ENCODE results near the genes CADM2, POU1F1, ZNF654 and EPHA3.

- RRBS, result no CpG with 5 or more reads among the region's 5 CpGs
Measured at GRCh38 chr3:82030924-82031267, 269.5 kb upstream of the GBE1 start.

DNA sequence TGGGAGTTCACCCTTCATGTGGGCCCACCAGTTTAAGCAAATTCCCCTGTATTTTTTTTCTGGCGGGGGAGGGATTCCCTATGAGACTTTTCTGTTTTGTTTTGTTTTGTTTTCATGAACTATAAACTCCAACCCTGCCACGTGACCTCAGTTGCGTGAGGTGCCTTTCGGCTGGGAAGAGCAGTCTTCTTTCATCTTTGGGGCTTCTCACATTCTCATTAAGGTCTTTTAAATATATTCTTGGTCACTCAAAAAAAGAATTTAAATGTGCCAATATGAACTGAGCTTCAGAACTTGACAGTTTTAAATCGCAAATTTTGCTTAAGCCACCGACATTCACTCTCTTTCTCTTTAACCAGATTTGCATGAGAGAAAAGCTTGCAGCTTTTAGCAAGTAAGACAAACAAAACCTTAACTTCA, 699.7 kb upstream of the GBE1 start:
- RRBS, result no CpG with 5 or more reads among the region's 6 CpGs

- RRBS, result 4% methylated on average over 12 of the region's 49 CpGs
Measured at GRCh38 chr3:84958439-84959226, at the start of gene CADM2. Gene CADM2 (plus strand): TSS chr3:84958989.

DNA sequence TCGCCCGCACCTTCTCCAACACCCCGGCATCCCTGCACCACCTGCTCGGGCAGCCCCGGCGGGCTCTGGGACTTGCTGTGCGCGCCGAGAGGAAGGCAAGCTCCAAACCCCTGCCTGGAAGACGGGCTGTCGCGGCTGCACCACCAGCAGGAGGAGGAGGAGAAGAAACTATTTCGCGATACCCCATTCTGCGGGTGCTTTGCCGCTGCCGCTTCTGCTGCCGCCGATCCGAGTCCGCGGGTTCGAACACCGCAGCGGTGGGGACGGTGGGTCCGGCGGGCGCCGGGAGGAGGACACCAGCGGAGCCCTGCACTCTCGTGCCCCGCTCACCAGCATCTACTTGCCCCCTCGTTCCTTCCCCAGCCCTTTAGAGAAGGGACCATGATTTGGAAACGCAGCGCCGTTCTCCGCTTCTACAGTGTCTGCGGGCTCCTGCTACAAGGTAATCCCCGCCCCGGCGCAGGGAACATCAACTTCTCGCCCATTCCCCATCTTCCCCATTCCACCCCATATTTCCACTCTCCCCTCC, 502 bp downstream of the CADM2 start:
- RRBS, result no CpG with 5 or more reads among the region's 43 CpGs

DNA sequence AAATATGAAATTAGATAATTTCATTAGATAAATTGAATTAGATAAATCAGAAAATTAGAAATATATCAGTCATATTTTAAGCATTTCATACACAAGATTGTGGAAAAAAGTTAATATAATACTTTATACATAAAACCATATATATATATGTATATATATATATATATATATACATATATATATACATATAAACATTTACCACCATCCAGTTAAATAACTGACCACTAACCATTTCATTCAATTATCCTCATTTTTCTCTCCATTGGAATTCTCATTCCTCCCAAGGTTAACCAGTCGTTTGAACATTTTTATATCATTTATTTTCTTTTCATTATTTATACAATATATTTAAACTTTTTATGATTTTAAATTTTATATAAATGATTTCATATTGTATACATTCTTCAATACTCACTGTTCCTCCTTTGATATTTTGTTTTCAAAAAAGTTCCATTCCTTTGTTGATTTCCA, 424.6 kb downstream of the CADM2 start:
- RRBS, result no CpG with 5 or more reads among the region's 1 CpG

- RRBS, result no CpG with 5 or more reads among the region's 69 CpGs
Measured at GRCh38 chr3:85504230-85505423, 545.8 kb downstream of the CADM2 start.

GRCh38 chr3:86876787-86877227, 114.1 kb downstream of the VGLL3 start:
- RRBS, result no CpG with 5 or more reads among the region's 2 CpGs

DNA sequence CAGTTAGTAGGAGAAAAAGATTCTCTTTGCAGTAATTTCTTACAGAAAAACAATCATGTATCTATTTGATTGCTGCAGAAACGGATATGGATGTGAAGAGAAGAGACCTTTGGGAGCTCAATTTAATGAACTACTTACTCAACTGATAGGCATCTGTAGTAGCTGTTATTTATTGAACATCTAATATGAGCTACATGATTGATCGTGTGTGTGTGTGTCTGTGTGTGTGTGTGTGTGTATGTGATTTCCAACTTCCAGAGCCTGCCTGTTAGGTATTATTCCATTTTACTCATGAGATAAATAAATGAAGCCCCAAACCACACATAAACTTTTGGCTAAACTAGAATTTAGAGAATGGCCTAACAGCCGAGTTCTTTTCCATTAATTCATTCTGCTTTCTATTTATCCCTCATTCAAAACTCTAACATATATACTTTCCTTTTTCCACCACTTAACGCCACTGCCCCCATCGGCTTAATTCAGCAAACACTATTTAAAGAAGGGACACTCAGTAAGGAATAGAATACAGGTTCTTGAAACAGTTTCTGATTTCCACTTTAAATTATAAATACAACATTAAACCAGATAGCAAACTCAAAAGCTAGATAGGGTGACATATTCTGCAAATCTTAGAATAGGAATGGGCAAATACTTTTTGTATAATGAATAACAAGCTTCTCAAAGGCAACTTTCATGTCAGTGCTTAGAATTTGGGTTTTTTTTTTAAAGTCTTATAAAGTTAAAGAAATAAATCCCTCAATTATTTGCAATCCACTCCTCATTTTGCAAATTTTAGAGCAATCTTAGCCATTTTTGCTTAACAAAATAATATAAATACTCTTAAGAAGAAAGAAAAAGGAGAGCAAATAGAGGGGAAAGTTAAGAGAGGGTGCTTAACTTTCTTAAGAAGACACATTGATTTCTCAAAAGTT, 47.9 kb downstream of the VGLL3 start:
- RRBS, result no CpG with 5 or more reads among the region's 5 CpGs

DNA sequence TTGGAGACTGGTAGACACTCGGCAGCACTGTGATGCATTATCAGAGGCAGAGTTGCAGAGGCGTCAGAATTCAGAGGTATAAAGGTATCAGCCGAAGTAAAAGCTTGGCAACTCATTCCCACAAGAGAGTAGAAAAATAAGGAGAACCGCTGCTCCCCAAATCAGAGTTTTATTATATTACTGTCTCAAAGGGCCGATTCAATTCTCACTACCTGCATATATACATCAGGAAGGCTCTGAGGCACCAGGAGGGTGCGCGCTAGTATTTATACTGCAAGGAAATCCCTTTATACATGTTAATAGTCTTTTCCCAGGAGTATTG, at the start of gene POU1F1:
TSS of gene POU1F1 (minus strand) at position 238 of the 322 bp plus-strand sequence.
- RRBS, result no CpG with 5 or more reads among the region's 7 CpGs

GRCh38 chr3:88031724-88032192, 27.0 kb downstream of the CGGBP1 start:
- RRBS, result no CpG with 5 or more reads among the region's 2 CpGs

GRCh38 chr3:88059117-88059940, at the start of gene ZNF654:
Gene ZNF654 (plus strand): TSS chr3:88059255.
- RRBS, result 8% methylated on average over 2 of the region's 56 CpGs

GRCh38 chr3:88189109-88189710, 39.5 kb downstream of the C3orf38 start:
- RRBS, result no CpG with 5 or more reads among the region's 15 CpGs

DNA sequence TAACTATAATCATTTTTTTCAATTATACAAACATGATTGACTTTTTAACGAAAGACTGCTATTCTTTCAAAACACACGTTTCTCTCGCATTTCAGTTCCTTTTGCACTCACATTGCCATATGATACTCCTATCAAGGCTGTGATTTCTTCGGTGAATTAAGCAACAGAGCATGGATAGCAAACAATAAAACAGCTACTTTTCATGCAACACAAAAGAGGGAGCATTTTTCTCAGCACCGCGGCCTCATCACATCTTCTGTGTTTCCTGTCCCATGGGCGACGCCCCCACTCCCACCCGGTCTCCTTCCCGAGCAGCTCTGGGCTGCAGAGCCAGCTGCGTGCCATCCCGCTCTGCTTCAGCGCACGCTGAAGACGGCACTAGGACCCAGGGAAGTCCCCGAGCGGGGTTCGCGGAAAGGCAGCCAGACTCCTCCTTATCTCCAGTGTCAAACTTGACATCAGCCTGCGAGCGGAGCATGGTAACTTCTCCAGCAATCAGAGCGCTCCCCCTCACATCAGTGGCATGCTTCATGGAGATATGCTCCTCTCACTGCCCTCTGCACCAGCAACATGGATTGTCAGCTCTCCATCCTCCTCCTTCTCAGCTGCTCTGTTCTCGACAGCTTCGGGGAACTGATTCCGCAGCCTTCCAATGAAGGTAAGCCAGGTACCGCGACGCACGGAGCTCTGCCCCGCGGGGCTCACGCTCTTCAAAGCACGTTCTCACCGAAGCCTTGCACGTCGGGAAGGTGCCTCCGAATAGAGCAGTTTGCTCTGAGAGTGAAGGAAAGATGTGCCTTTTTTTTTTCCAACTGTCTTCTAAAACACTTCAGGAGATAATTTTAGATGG, at the start of gene EPHA3:
TSS of gene EPHA3 (plus strand) at position 443 of the 850 bp plus-strand sequence.
- RRBS, result no CpG with 5 or more reads among the region's 37 CpGs

DNA sequence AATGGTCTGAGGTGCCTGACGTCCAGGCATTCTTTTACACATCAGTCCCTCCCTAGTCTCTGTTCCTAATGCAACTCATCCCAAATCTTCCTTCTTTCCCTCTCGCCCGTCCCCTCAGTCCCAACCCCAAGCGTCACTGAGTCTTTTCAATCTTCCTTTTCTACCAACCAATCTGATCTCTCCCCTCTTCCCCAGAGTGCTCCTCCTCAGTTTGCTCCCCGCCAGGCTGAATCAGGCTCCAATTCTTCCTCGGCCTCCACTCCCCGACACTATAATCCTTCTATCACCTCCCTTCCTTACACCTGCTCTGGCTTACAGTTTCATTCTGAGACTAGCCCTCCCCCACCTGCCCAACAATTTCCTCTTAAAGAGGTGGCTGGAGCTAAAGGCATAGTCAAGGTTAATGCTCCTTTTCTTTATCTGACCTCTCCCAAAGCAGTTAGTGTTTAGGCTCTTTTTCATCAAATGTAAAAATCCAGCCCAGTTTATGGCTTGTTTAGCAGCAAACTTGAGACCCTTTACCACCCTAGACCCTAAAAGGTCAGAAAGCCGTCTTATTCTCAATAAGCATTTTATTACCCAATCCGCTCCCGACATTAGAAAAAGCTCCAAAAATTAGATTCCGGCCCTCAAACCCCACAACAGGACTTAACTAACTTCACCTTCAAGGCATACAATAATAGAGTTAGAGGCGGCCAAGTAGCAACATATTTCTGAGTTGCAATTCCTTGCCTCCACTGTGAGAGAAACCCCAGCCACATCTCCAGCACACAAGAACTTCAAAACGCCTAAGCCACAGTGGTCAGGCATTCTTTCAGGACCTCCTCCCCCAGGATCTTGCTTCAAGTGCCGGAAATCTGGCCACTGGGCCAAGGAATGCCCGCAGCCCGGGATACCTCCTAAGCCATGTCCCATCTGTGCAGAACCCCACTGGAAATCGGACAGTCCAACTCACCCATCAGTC, 34.2 kb downstream of the PROS1 start:
- RRBS, result no CpG with 5 or more reads among the region's 17 CpGs

DNA sequence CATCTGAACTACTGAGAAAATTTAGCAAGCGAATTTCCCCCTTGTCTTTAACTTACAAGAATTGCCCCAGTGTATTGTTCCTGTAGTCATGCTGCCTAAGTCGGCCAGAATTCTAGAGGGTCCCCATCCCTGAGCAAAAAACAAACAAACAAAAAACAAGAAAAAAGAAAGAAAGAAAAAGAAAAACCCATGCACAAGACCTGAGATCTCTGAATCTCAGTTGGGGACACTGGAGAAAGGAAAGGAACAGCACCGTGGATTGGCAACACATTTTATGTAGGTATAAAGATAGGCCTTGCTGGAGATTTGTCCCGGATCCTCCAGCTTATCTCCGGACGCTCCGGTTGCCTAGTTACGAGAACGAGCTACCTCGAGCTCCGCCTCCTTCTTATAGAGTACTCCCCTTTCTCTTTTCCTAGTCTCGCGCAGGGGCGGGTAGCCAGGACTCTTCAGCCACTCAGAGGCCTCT, 333 bp upstream of the ARL13B start:
- RRBS, result no CpG with 5 or more reads among the region's 14 CpGs

- RRBS, result no CpG with 5 or more reads among the region's 6 CpGs
Measured at GRCh38 chr3:94036415-94036956, 8.1 kb upstream of the STX19 start.

GRCh38 chr3:94064404-94064711, 1.5 kb downstream of the NSUN3 start:
- RRBS, result no CpG with 5 or more reads among the region's 3 CpGs

GRCh38 chr3:95134935-95135529, 1072.2 kb downstream of the NSUN3 start:
- RRBS, result no CpG with 5 or more reads among the region's 3 CpGs

- RRBS, result 66% methylated on average over 2 of the region's 7 CpGs
Measured at GRCh38 chr3:97548085-97548508, 216.5 kb upstream of the ARL6 start.

DNA sequence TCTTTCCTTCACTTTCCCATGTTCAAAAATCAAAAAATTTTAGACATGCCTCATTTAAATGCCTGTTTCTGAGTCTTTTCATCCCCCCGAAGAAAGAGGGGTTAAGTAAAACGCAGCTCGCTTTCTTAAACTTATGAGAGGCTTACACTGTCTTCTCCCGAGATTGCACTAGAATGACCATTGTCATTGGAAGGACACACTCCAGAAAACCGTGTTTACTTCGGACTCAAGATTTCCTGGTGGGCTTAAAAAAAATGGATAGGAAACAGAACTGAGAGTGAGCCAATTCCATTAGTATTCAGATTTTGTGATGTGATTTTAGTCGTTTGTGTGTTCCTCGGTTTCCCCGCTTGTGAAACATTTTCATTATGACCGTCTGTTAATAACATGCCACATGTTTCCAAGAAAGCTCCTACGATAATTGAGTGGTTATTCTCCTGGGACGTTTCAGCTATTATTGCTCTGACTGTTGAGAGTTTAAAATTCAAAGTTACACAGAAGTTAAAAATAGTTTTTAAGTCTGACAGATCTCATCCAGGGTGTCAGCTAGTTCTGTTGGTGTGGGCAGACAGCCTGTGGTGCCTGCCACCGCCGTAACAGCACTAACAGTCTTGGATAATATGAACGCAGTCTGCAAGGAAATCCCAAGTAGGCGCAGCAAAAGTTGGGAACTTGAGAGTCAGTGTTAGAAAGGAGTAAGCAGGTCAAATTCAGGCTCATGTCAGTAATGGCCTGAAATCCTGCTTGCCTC, 1.5 kb downstream of the CRYBG3 start:
- RRBS, result no CpG with 5 or more reads among the region's 16 CpGs